ENCODE results near the gene SNRPB.

GRCh38 chr20:2210823-2211678 lies 84.8 kb upstream of the TGM3 start:
- PRO-cap, result no peak

DNA sequence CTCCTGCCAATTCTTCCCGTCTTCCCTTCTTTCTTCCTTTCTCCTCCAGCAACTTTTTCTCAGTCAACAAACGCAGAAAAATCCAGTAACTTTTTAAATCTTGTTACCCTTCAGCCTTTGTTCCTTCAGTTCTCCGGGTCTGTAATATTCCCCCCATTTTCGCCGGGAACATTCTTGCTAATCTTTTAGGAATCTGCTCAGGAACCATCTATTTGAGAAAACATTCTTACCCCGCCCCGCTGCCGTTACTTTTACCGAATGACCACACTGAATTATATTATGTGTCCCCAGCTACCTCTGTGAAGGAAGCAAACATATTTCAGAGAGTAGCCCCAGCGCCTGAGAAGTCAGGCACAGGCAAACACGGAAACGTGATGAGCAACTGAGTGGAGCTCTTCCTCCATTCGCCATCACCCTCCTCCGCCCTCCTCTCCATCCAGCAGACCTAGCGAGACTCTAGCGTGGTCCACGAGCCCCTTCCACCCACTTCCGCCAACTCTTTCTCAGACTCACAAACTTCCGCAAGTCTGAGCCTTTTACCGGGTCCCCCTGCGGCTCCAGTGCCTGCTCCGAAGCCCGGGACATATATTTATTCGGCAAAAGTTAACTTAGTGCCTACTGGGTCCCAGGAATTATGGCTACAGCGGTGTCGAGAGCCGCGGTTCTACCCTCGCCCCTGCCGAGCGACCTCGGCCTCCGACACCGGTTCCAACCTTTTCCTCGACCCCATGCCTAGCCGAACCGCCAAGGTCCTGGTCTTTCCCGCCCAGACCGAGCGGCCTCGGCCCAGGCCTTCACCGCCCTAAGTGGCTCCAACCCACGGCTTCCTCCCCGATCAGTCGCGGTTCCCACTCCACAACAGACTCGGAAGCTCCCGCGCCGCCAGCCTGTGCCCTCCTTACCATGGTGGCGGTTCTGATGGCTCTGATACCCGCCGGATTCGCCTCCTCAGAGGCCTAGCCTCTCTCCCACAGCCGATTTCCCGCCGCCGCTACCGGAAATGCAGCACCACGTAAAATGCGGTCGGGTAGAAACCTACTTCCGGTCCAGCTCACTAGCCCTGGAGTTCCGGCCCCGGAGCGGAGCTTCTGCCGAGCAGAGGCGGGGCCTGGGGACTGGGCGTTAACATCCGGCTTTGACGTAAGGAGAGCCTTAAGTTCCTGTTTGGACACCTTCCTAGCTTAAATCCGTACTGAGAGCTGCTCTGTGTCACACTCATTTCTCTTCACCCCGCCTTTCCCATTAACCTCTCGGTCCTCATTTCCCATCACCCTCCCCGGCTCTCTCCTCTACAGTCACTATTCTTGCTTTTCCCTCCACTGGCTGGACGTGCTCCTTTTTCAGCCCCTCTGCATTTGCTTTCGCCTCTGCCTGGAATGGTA lies at the start of gene SNRPB:
TSS of gene SNRPB (minus strand) at position 1,004 of the 1,382 bp plus-strand sequence.
- PRO-cap, result bidirectional peak, plus-strand start at position 350 of the sequence, minus-strand start at position 98 of the sequence; bidirectional peak, plus-strand start at position 525 of the sequence, minus-strand start at position 422 of the sequence; bidirectional peak, plus-strand start at position 1,184 of the sequence, minus-strand start at position 1,002 of the sequence

GRCh38 chr20:2821912-2822570 lies 5.9 kb downstream of the TMEM239 start:
- PRO-cap, result no peak

DNA sequence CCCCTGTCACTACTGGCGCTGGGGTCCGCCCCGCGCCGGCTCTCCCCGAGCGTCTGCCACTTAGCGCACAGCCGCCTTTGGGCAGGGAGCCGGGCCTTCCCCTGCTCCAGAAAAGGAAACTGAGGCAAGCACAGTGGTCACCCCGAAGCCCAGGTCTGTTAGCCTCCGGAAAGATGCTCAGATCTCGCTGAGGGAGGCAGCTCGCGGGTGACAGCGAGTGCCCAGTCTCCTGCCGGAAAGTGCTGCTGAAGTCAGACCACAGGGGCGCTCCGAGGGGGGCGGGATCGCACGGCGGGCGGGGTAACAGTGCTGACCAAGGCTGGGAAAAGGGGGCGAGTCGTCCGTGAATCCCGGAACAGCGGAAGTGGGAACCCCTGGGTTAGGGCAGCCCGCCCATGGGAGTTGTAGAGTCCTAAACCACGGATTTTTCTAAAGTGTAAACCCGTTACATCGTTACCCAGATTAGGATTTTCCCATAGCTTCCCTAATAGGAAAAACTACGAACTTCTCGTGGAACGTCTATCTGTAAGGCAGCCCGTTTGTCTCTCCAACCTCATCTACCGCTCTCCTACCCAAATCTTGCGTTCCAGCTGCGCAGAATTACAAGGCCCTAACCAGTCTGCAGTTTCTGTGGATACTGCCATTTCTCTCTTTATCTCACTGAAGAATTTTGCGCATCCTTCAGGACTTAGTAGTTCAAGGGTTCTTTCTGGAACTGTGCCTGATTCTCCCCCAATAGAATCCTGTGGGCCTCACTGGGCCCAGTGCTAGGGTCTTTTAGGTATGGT lies 554 bp downstream of the VPS16 start:
- PRO-cap, result no peak

DNA sequence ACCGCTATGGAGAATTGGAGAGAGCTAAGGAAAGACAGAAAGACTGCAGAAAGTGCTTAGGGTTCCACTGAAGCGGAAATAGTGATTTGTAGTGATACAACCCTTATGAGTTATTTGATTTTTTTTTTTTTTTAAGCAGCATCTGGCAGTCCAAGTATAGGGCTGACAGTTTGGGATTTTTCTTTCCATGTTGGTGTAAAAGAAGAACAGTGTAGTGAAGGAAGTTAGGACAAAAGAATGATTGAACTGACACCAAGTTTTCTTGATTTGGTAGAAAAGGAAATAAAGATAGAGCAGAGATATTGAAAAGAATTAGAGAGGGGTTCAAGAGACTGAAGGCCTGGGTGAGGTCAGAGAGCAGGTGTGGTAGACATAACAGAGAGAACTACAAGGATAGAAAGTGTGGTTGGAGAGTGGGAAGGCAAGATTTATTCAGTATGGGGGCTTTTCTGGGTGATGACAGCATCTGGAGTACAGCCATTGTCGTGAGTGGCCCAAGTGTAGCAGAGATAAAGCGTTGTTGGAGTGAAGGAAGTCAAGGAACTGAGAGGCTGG lies 84.6 kb downstream of the PTPRA start:
- PRO-cap, result no peak

- PRO-cap, result no peak
Measured at GRCh38 chr20:3070962-3071513, 382 bp upstream of the OXT start.

DNA sequence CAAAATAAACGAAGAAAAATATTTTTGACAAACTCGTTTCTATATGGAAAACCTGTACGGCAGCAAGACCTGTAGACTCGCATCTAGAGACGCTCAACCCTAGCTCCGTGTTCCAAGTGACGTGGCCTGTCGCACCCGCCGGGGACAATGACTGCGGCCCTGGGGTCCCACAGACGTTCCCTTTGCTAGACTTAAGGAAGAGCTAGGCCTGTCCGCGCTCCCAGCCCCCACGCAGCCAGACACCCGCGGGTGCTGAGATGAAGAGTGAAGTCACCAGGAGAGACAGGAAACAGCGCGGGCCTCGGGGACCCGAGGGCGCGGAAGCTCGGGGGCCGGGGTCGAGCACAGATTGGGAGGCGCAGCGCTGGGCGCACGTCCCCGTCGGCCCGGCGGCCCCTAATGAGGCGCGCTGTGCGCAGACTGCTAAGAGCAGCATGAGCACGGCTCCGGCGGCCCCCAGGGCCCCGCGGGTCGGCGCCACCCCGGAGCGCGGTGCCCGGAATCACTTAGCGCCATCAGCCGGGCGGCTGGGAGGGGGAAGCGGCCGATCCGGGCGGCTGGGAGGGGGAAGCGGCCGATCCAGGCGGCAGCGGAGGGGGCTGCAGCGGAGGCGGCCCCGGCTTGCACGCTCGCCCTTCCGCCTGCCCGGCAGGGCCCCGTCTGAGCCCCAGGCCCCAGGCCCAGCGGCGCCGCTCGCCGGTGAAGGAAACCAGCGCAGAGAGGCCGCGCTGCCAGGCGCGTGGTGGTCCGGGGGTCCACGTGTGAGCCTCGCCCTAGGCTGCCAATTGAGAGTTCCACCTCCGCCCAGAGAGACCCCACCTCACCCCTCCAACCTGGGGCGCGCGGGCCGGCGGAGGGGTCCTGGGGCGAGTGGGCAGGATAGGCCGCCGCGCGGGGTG lies 8.2 kb upstream of the AVP start:
- PRO-cap, result unidirectional peak, plus-strand start at position 328 of the sequence; bidirectional peak, plus-strand start at position 712 of the sequence, minus-strand start at position 662 of the sequence

- PRO-cap, result no peak
Measured at GRCh38 chr20:3221701-3222182, 12.4 kb downstream of the ITPA start.

- PRO-cap, result no peak
Measured at GRCh38 chr20:3354702-3355398, 52.6 kb downstream of the DNAAF9 start.

DNA sequence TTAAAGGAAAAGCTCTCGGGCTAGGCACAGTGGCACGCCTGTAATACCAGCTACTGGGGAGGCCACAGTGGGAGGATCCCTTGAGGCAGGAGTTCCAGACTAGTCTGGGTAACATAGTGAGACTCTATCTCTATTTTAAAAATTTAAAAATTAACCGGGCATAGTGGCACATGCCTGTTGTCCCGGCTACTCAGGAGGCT lies 5.7 kb upstream of the DNAAF9 start:
- PRO-cap, result no peak

DNA sequence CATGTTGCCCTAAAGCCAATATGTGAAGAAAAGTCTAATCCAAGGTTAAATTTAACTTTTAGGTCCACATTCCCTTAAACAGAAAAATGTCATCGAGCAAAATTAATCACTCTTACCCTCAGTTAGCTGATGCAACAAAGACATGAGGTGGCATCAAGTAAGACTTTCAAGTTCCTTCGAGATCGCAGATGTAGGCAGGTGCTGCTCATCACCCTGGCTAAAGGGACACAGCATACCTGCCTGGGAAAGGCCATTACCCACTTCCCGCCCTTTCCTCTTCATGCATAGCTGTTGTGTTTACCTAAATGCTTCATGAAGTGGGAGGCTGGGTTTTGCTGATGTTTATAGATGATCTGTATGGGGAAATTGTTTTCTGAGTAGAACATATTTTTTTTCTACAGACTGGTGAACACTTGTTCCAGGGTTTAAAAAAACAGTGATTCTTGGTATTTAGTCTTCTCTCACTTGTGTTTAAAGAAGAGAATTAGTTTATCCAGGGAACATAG lies 67.6 kb downstream of the GFRA4 start:
- PRO-cap, result no peak

DNA sequence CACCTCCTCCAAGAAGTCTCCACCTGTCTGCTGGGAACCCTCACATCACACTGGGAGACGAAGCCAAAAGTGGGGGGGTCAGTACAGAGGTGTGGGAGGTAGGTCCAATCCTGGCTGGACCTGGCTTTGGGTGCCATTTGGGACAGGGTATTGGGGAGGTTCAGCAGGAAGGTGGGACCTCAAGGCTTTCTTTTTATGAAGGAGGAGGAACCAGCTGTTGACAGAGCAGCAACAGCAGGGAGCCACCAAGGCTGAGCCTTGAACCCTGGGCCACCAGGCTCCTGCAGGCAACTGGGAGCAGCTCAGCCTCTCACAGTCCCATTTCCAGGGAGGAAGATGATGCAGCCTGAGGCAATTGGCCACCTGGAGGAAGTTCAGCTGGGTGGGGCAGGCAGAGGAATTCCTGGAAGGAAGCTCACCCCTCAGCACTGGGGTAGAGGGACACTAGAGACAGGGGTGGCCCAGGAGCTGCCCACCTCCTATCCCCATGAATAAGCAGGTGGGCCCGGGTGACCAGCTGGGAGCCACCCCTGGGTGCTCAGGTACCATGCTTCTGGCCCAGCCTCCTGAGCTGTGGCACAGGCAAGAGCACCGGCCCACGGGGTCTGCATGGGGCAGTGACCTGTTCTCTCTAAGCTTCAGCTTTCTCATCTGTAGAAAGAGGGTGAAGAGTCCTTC lies 3.7 kb upstream of the HSPA12B start:
- PRO-cap, result no peak

- PRO-cap, result no peak
Measured at GRCh38 chr20:3729923-3730630, 2.4 kb upstream of the HSPA12B start.

GRCh38 chr20:3753283-3753655 lies 14.3 kb downstream of the ADISSP start:
- PRO-cap, result no peak

- PRO-cap, result bidirectional peak, plus-strand start at chr20:3799749, minus-strand start at chr20:3799457
Measured at GRCh38 chr20:3799543-3800430, 3.7 kb downstream of the CDC25B start.

DNA sequence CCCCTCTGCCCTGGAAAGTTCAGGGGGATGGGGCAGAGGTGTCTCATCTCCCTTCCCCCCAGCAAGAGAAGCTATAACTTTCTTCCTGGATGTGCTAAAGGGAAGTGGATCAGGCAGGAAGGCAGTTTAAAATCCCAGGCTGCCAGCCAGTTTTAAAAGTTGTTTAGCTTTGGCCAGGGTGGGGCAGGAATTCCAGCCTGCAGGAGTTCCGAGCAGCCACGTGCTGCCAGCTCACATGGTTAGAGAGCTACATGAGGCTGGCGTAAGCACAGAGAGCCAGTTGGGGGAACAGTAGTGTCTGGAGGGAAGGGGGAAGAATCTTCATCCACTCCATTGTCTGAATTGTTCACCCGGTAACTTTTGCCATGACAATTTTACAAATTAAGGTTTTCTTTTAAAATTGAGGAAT lies 12.0 kb downstream of the CDC25B start:
- PRO-cap, result no peak

DNA sequence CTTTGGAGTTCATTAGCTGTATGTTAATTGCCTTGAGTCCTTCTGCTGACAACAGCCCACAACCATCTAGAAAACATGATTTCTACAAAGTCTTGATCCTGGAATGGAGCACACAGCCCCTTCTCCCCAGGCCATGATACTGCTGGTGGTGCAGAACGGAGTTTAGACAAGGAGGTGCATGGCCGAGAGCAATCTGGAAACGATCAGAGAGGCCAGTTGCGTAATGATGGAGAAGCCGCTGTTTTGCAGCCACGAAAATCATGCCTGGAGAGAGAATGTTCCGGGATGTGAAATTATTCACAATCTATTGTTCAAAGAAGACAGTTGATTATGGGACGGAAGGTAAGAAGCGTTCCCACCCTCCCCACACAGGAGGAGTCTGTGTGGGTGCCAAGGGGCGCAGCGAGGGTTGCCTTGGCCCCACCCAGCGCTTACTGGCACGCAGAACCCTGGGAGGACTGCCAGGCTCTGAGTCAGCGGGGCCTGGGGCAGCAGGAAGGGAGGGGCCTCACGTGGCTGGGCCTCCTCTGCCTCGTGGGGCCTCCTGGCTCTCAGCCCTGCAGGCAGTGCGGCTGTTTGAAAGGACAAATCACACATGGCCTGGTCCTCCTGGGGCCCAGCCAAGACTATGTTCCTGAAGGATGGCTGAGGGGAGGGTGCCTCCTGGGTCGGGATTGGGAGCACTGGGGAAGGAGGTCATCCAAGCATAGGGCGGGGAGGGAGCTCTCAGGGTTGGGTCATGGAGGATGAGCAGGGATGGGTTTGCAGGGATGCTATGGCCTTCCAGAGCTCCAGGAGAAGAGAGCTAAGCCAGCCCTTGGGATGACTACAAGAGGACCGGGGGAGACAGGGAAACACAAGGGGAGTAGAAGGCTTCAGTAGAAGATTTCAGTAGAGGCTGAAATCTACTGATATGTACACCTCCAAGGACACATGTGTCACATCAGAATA lies 8.7 kb upstream of the AP5S1 start:
- PRO-cap, result no peak

- PRO-cap, result no peak
Measured at GRCh38 chr20:3818203-3819243, 1.8 kb upstream of the AP5S1 start.

DNA sequence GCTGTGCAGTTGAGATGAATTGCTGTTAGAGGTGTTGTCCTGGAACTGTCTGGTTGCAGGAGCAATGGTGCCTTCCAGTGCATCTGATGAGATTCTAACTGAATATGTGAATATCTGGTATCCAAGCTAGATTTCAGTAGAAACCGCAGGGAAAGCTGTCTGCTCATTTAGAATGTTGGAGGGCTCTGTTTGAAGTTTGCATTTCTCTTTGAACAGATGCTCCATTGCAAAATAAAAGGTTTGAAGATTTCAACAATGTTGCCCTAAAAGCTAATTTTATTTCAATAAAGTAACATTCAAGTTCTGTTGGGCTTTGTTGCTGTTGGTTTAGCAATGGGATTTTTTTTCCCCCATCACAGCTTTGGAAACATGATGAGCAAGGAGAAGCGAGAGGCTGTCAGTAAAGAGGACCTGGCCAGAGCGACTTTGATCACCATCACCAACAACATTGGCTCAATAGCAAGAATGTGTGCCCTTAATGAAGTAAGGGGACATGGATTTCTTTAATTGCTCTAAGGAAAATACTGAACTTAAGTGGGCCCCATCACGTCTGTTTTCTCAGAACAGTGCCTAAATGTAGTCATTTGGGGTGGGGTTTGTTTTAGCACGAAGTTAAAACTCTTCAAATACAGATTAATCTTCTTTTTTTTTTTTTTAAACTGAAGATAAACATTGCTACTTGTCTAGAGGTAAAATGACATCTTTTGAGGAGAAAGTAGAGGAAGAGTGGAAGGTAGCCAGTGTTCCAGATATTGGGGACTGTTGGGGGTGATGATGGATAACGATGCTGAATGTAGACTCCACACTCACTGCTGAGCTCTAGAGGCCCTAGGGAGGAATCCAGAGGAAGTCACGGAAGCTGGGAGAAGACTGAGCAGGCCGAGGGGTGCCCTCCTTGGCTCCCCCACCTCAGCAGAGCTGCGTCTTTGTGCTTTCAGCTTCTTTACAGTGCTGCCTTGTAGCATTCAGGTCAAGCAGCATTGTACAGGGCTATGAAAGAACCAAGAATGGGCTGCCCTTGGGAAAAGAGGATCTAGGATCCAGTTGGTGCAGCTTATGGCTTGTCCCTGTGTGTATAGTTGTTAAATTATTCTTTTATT lies 27.7 kb downstream of the PANK2 start:
- PRO-cap, result no peak

GRCh38 chr20:3933960-3935062 lies 45.1 kb downstream of the PANK2 start:
- PRO-cap, result no peak